Metastatic Breast Carcinoma in the Brain (tissue), 10 donors: ENCODE results near the genes EIF2S3, PCYT1B, MAGEB6, MAGEB2 and TAB3.

DNA sequence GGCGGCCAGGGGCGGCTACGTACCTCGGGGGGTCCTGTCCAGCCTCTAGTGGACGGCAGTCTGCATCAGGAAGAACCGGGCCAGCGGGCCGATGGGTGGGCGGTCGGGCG lies 2.3 kb downstream of the KLHL15 start:
- PRO-cap, 10 experiments = no peak in any of the 10 experiments

- PRO-cap, 10 experiments = peak in 8 of 10 experiments; most common plus-strand start chrX:24025446 (in 7); most common minus-strand start chrX:24025683 (in 2)
Measured at GRCh38 chrX:24025399-24026370, 1.3 kb downstream of the KLHL15 start.

- PRO-cap, 10 experiments = peak in 10 of 10 experiments; most common plus-strand start chrX:24054956 (in 7); most common minus-strand start chrX:24054247 (in 3)
Measured at GRCh38 chrX:24054074-24055110, at the start of gene EIF2S3. Gene EIF2S3, plus strand, starts transcription at chrX:24054956.

GRCh38 chrX:24166222-24167113 lies 16.9 kb downstream of the ZFX start:
- PRO-cap, 10 experiments = no peak in any of the 10 experiments

DNA sequence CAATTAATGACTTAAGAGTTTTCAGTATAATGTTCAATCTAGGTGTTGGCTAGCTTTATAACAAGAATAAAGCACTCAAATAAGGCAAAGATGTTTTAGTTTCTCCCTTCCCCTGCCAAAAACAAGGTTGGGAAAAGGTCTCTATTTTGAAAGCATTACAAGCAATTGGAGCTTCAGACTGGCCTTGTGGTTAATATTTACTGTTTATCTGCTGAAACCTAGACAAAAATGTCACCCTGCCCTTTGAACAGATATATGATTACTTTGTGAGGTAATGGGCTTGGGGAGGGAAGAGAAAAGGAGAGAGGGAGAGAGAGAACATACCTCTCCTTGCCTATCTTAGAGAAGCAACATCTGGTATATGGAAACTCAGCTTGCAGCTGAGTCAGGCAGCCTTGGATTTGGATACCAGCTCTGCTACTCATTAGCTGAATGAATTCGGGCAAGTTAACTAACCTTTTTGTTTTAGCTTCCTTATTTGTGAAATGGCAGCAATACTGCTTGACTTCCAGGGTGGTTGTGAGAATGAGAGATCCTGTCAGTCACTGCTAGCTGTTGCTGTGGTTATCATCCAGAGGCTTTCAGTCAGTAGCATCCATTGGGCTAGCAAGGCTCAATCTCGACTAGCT lies 41.0 kb downstream of the ZFX start:
- PRO-cap, 10 experiments = no peak in any of the 10 experiments

DNA sequence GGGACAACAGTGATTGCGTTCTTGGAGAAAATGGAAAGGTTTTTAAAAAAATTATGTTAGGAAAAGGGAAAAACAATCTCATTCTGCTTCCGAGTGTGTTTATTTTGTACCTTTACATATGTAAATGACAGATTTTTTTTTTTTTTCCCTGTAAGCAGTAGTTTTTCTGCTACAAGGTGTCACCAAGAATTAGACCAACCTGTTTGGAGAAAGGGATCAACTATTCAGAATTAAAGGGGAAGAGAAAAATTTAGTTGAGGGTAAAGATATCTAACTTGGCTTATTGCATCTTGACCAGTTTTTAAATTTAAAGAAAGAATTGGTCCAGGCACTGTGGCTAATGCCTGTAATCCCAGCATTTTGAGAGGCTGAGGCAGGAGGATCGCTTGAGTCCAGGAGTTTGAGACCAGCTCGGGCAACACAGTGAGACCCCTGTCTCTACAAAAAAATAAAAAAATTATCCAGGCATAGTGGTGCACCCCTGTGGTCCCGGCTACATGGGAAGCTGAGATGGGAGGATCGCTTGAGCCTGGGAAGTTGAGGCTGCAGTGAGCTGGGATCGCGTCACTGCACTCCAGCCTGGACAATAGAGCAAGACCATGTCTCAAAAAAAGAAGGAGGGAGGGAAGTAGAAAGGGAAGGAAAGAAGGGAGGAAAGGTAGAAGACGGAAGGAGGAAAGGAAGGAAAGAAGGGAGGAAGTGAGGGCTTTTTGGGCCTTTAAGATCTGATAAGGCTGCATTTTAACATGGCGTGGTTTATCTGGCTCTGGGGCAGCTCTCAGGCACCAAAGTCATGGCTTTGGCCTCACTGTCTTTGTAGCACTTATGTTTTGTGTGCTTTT lies 10.2 kb downstream of the PDK3 start:
- PRO-cap, 10 experiments = no peak in any of the 10 experiments

DNA sequence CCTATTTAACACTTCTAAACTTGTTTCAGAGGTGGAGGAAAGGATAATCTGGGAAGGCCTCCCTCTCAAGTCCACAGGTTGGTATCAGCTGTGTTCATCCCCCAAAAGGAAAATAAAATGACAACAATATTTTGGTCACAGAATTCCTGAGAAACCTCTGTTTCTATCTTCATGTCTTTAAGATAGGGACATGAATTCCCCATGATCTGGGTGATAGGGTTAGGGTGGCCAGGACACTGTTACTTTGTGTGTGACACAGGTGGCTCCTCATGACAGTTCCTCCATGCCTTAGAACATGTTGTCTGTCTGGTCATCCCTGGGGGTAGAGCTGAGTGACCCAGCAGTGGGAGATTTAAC lies 81.3 kb downstream of the PDK3 start:
- PRO-cap, 10 experiments = no peak in any of the 10 experiments

DNA sequence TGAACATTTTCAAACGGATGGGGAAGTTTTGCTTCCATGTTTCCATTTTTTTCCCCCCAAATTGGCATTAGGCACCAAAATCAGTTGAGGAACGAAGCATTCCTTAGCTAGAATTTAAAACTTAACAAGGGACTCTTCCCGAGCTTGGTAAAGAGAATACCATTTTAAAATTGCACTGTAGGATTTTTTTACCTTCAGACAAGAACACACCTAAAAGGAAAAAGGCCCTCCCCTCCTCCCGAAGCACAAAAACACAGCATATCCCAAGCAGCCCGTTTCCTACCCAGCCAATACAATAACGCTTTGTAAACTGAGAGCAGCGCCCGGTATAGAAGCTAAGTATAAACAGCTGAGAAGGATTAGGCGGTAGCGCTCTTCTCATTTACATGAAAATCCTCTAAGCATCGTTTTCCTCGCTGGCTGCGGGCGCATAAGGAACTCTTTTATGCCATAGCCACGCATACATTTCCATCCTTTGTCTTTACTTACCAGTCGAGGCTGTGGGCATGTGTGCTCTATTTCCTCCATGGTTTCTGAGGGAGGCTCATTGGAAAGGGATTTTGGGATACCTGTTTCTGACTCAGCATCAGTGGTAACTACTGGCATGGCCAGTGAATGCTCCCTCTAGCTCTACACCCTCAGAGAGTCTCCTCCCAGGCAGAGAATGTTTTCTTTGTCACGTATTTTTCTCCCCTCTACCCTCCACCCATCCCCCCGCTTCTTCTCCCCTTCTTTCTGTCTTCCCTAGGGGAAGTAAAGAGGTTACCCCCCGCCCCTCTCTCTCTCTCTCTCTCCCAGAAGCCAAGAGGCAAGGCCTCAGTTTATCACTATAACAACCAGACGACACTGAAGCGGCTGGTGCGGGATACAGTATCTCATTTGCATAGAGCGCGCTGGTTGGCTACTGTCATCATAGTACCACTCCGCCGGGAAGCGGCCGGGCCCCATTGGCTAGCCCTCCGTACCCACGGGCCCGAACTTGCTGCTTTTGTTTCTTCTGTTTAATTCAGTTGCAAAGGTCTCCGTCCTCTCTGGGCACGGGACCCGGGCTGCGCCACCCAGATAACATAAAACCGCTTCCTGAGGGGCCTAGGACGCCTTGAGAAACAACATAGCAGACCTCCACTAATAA lies at the start of gene PCYT1B:
Gene PCYT1B, minus strand, starts transcription at position 848 of the 1,132 bp plus-strand sequence.
- PRO-cap, 10 experiments = no peak in any of the 10 experiments

- PRO-cap, 10 experiments = no peak in any of the 10 experiments
Measured at GRCh38 chrX:24739255-24739635, 45.5 kb downstream of the POLA1 start.

- PRO-cap, 10 experiments = no peak in any of the 10 experiments
Measured at GRCh38 chrX:25001856-25002154, 14.0 kb downstream of the ARX start.

DNA sequence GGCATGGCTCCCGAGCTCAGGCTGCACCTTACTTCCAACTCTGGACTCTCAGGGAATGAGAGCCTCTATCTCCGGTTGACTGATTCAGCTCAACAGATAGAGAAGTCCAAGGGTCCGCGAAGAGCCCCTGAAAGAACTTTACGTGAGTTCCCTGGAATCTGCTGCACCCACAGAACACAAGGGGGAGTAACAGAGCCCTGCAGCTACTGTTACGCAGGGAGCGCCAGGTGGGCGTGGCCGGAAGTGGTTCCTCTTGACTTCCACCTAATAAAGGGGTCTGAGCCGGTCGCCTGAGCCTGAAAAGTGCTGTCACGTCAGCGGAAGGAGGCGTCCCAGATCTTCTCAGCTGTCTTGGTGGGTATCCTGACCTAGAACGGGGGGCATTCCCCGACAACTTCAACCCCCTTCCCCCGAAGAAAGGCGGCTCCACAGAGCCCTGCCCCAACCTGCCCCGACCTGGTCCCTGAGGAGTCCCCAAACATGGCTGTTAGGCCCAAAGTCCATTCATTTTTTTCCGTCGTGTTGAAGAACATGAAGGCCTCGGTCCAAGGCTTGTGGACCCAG lies at the start of gene MAGEB6:
Gene MAGEB6, plus strand, starts transcription at position 267 of the 564 bp plus-strand sequence.
- PRO-cap, 10 experiments = no peak in any of the 10 experiments

DNA sequence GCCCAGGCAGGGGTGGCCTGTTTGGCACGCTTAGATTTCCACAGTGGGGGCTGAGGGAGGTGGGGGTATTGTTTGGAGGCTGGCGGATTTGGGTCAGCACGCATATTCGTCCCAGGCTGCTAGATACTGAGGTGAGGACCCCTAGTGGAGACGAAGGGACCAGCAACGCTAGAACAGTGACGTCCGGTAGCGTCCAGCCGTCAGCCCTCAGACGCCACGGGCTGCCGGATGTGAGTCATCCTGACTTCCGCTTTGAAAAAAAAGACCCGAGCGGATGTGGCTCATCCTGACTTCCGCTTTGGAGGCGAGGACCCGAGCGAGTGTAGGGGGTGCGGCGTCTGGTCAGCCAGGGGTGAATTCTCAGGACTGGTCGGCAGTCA lies at the start of gene MAGEB2:
Gene MAGEB2, plus strand, starts transcription at position 290 of the 380 bp plus-strand sequence.
- PRO-cap, 10 experiments = no peak in any of the 10 experiments

DNA sequence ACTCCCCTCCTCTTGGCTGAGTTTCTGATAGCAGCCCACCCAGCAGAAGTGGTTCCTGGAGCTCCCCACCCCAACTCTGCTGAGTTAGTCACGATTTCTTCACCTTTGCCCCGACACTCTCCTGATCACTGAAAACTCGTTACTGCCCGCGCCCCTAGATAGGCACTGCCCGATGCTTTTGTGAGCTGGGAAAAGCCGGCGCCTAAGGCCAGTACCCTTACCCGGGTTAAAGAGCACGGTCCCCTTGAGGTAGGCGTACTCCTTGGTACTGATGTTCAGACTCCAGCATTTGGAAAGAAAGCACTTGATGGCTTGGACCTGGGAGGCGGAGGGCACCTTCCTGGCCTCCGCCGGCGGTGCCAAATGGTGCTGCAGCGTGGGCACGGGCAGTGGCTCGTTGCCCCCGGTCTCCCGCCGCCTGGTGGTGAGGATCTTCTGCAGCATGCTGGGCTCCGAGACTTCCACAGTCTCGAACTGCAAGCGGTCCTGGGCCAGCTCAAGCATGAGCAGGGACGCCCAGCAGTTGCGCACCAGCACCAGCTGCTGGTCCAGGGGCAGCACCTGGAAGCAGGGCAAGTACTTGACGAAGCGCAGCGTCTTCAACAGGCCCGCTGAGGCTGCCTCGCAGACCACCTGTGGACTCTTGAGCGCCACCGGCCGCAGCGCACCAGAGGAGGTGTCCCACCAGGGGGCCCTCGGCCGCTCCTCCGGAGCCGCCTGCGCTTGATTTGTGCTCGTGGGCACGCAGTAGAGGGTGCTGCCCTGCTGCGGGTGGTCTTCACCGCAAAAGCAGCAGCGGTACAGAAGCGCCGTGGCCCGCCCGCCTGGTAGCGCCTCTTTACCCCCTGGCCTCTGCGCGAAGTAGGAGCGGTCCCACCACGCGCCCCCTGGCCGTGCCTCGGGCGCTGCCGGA lies 959 bp downstream of the NR0B1 start:
- PRO-cap, 10 experiments = no peak in any of the 10 experiments

DNA sequence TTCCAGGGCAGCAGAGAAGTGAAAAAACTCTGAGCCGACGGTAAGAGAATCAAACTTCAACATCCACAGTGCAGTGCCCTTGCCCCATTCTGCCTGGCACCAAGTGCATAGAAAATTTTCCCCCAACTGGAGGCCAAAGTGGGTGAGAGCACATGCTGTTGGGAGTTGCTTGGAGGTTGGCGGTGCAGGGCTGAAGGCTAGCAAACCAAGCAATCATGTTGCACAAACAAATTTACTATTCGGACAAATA lies 36.1 kb upstream of the GK start:
- PRO-cap, 10 experiments = peak in 1 of 10 experiments; most common plus-strand start position 154 of the sequence (in 1)

- PRO-cap, 10 experiments = no peak in any of the 10 experiments
Measured at GRCh38 chrX:30638552-30638989, 14.7 kb upstream of the GK start.

- PRO-cap, 10 experiments = no peak in any of the 10 experiments
Measured at GRCh38 chrX:30748276-30749122, 95.3 kb downstream of the GK start.

DNA sequence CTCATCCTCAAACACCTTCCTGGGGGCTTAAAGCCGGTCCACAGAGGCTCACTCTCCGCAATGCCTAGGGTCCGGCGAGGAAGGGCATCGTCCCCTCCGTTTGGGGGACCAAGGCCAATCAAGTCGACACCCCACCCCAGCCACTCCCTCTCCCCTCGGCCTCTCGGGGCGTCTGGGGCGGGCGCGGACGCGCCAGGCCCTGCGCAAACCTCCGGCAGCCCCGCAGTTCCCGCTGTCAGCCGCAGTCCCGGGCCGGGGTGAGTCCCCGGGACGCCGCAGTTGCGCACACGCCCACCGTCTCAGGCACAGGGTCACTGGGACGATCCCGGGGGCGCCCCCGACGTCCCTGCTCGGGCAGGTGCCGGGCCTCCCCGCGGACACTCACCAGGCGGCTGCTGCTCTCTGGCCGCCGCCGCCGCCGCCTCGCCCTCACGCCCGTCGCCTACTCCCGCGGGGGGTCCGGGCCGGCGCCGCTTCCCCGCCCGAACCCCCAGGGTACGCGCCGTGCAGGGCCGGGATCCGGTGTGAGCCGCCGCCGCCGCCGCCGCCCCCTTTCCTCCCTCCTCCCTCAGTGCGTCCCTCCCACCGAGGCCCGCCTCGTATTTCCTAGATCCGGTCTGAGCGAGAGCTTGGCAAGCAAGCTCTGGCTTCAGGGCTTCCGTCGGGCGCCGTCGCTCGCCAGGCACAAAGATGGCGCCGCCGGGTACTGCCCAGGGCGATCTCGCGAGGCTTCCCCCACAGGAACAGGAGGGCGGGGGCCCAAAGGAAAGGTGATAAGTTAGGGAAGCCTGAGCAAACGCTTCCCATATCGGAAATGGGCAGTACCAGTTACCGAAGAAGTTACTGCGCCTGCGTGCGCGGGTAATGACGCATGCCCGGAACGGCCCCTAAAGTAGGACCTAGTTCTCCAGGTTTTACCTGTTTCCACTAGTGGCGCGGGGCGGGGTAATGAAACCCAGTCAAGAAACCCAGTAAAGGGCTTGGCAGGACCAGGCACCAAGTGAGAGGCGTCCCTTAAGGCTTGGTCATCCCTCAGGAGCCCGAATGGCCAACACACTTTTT lies at the start of gene TAB3:
Gene TAB3, minus strand, starts transcription at position 526 of the 1,062 bp plus-strand sequence.
- PRO-cap, 10 experiments = peak in 10 of 10 experiments; most common plus-strand start position 930 of the sequence (in 4); most common minus-strand start position 573 of the sequence (in 10)

GRCh38 chrX:32463299-32463783 lies 748.0 kb downstream of the DMD start:
- PRO-cap, 10 experiments = no peak in any of the 10 experiments

DNA sequence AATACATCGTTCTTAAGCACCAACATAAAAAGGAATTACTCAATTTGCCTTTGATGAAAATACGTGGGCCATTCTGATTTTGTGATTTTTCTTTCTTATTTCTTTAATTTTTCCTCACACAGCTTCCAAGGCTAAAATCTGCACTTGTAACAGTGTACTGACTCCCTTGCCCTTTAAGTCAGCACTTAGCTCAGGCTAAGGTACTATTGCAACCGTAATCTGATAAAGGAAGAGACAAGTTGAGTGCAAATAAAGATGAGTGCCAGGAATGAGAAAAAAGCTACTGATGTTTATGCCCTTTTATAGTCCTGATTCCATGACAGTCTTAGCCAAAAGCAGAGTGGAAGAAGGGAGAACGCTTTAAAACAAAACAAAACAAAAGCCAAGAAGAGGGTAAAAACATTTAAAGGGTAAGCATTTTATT lies 6.0 kb downstream of the DMD start:
- PRO-cap, 10 experiments = no peak in any of the 10 experiments

DNA sequence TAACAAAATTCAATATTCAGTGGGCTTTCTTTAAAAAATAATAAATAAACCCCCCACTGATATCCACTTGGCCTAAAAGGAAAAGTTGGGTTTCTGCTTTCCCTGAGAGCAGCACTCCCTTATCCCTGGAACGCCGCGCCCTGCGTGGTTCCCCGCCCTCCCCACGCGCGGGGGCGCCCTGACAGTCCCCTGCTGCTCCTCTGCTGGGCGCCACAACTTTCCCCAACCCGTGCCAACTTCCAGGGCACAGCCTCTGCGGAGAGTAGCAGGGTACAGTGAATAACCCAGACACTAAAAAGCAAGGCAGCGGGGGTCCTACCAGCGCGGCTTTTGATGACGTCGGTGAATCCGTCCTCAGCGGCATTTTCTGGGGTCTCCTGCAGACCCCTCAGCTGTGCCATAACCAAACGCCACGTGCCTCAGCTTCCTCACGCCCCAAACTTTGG lies 405.9 kb downstream of the FAM47A start:
- PRO-cap, 10 experiments = no peak in any of the 10 experiments